Heart (tissue), 3 donors: ENCODE results near the gene EPC2.

DNA sequence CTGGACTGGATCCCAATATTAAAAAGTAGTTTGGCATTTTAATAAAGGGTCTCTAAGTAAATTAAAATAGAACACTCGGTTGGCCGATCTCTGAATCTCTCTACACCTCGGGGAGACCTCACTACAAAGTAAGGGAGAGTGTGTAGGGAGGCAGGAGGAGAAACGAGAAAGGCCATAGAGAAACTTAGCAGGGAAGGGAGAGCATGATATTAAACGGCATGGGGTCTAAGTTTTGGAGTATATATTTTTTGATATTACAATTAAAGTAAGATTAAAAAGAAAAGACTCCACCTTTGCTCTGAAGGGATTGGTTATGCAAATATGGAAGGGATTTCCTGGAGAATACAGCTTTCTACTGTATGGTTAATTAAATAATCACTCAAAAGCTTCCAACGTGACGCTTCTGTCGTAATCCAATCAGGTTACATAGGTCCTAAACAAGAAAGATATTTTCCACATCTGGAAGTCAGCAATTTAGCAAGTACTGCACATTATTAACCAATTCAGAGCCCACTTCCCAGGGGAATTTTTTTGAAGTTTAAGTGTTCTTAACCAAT, 993 bp upstream of the ZEB2 start:
- RAMPAGE, long total RNA, 2 experiments = no peak in any of the 2 experiments

- RAMPAGE, long total RNA, 2 experiments = no peak in any of the 2 experiments
Measured at GRCh38 chr2:144659528-144660252, 139.8 kb upstream of the ZEB2 start.

DNA sequence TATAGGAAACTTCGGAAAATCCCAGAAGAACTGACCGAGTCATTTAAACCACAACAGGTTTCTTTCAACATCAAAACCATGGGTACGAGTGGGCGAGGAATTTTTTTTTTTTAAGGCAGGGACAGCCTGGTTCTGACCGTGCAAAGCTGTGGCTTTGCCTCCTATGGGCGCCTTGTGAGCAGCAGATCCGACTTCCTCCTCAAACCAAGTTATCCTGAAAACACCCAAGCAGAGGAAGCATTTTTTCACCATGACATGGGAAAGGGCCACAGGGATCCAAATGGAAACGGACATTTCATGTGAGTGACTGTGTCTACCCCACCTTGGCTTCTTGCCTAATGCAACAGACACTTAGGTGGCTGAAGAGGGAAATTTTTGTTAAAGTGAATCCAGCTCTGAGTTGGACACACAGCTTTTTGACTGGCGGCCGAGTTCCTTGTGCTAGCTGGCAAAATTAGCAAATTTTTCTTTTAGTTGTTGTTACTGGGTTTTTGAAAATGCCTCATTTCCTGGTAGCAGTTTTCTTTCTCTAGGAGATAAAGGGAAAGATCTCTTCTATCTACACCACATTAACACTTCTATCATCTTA, 487.4 kb upstream of the ZEB2 start:
- RAMPAGE, long total RNA, 2 experiments = no peak in any of the 2 experiments

DNA sequence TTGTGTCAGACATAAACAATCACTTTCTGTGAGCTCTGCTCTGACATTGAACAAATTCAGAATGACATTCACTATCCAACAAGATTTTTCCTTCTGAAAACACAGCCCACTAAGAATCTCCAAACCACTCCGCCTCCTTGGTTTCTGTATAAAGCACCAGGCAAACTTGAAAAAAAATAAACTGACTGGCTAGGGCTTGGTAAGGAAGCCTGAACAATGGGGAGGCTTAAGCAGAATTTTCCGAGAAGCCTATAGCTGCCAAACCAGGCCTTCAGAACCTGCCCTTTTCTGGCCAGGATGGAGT, 529.4 kb upstream of the ZEB2 start:
- RAMPAGE, long total RNA, 2 experiments = no peak in any of the 2 experiments

GRCh38 chr2:145415754-145416225, 895.9 kb upstream of the ZEB2 start:
- RAMPAGE, long total RNA, 2 experiments = no peak in any of the 2 experiments

DNA sequence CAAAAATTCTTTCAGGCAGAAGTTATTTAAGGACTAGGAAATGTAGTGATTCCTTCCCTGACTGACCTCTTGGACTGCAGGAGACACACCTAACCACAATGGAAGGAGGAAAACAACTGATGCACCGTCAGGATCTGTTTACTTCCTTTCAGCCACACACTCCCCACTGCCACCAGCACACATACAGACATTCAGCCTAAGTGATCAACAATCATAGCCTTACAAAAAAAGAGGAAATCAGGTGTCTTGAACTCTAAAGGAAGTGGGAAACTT, 213.6 kb upstream of the ACVR2A start:
- RAMPAGE, long total RNA, 2 experiments = no peak in any of the 2 experiments

DNA sequence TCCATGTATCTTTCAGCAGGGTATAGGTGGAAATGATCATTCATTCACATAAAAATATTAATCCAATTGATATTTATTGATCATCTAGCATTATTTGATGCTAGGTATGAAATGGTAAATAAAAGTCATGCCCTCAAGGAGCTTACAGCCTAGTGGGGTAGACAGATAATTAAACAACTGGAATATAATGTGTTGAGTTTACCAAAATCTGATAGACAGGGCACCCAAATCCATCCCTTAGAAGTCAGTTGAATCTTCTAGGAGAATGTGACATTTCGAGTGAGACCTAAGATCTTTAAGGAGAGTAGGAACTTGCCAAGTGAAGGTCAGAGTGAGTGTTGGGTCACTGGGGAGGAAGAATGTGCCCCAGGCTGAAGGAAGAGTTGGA, 78.9 kb downstream of the MBD5 start:
- RAMPAGE, long total RNA, 2 experiments = no peak in any of the 2 experiments

GRCh38 chr2:148262728-148263706, 242.1 kb downstream of the MBD5 start:
- RAMPAGE, long total RNA, 2 experiments = no peak in any of the 2 experiments

DNA sequence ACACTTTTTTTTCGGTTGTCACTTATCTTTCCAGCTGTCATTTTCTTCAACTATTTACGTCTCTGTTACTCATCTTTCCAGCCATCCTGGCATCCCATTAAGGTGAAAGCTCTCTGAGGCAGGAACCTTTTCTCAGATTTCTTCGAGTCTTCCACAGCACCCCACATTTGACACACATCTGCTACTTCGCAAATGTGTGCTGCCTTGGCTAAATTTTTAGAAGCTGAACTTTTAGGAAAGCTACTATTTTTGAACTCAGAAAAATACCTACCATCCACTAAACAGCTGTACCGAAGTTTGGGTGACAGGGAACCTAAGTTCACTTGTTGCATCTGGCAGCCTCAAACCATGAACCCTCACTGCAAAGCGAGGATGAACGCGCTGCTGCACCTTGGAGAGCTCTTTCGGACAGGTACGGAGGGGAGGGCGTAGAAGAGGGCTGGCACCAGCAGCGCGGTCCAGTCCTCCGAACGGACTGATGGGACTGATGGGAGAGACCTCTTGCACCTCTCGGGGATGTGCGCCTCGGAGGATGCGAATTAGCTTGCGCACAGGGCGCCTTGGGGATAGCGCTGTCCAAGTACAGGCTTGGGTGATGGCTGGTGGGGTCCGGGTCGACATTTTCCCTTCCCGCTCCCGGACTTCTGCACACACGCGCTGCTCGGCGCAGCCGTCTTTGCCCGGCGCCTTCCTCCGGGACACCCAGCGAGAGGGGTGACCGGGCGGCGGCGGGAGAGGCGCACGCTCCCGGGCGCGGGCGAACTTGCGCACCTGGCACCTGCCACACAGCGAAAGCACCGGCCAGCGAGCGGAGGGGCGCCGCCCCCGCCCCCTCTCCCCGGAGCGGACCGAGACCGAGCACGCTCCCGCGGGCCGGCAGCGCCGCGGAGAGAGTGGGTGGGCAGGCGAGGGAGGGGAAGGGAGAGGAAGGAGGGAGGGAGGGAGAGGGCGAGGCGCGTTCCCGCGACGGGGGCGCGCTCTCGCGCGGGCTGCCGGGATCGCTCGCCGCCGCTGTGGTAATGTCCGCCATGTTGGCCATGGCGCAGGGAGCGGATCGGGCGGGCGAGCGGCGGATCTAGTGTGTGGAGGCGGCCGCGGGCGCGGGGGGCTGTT, at the start of gene EPC2:
TSS of gene EPC2 (plus strand) at position 1,016 of the 1,113 bp plus-strand sequence.
- RAMPAGE, long total RNA, 2 experiments = no peak in any of the 2 experiments

DNA sequence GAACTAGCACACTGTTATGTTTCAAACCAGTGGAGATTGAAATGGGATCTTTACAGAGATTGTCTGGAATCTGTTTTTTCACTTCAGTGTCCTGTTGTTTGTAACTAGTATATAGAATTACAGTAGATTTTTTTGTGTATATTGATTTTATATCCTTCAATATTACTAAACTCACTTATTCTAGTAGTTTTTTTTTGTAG, 22.7 kb downstream of the EPC2 start:
- RAMPAGE, long total RNA, 2 experiments = no peak in any of the 2 experiments

DNA sequence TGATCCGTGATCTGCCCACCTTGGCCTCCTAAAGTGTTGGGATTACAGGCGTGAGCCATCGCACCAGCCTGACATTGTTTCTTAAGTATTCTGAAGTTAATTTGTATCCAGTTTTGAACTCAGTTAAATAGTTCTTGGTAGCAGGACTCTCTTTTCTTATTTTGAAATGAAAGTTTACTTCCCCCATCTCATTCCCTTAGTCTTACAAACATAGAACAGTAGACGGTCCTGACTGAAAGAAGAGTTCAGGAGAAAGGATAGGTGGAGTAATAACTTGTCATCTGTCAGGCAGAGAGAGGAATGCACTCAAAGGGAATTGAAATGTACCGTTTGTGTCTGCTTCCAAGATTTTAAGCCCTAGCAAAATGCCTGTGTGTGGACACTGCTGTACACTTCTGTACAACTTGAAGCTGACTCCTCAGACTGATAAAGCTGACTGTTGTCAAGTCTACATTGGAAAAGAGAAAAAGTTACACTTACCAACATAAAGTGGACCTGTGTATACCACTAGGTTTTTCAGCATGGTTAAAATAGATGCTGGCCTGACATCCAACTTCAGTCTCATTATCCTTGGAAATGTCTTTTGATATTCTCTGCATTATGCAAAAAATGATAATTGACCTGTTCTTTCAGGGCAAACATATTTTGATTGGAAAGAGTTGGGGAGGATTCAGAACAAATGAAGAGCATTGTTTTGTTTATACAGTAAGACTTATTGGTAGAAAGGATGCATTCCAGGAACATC, 50.6 kb downstream of the EPC2 start:
- RAMPAGE, long total RNA, 2 experiments = no peak in any of the 2 experiments

- RAMPAGE, long total RNA, 2 experiments = no peak in any of the 2 experiments
Measured at GRCh38 chr2:148705229-148705932, 60.8 kb downstream of the EPC2 start.

- RAMPAGE, long total RNA, 2 experiments = no peak in any of the 2 experiments
Measured at GRCh38 chr2:148998105-148998632, 40.3 kb upstream of the LYPD6B start.

GRCh38 chr2:150166075-150166849, 321.2 kb downstream of the RND3 start:
- RAMPAGE, long total RNA, 2 experiments = no peak in any of the 2 experiments

GRCh38 chr2:150228834-150229165, 258.7 kb downstream of the RND3 start:
- RAMPAGE, long total RNA, 2 experiments = no peak in any of the 2 experiments

DNA sequence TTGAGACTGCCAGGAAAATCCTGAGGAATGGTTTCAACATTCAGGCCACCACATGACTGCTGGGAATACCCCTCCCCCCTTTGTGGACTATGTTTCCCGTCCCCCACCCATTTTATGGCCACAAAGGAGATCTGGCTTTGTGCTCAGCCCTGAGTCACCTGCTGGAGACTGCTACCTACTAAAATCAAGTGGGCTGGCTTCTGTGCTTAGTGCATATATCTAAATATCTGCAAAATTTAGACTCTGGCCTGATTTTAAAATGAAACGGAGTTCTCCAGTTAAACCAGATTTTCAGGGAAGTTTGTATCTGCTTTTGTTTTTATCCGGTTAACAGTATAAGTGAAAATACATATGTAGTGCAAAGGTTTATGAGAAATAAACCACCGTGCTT, 10.0 kb downstream of the RND3 start:
- RAMPAGE, long total RNA, 2 experiments = no peak in any of the 2 experiments

GRCh38 chr2:150485841-150486882, 1.3 kb downstream of the RND3 start:
- RAMPAGE, long total RNA, 2 experiments = no peak in any of the 2 experiments

DNA sequence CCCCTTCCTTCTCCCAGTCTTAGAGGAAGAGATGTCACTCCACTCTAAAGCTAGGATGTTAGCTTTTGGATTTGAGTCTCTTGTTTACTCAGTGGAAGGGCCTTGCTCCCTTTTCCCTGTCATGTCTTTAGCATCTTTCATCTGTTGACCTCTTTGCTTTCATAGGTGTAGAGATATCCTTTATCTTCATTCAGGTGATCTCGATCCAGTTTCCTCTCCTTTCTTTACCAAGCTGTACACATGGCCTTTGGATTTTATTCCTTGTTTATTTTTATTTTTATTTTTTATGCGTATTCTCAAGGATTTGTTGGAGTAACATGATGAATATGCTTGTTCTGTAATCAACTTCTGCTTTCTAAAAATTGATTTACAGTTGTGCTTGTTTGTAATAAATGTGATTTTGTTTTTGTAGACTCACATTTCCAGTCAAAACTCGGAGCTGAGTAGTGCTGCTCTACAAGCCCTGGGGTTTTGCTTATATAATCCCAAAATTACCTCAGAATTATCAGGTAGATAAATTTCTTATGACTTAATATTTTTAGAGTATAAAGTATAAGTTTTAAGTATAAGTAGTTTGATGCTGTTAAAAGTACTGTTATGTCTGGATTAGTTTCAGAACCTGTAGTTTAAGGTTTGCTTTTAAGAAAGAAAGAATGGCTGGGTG, 4.8 kb downstream of the RIF1 start:
- RAMPAGE, long total RNA, 2 experiments = no peak in any of the 2 experiments

DNA sequence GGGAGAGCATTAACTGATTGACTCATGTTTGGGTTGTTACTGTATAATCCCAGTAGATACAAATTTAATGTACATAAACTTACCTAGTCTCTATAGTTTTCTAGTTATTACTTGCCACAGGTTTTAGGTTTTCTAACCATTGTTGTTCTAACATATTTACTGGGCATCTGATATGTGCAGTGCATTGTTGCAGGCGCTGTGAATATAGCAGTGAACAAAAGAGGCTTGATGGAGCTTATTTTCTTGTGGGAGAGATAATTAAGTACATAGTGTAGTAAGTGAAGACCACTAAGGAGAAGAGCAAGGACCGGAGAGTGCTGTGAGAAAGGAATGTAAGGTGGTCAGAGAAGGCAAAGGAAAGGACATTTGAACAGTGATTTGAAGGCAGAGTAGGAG, 11.3 kb downstream of the RIF1 start:
- RAMPAGE, long total RNA, 2 experiments = no peak in any of the 2 experiments

GRCh38 chr2:151637125-151637880, 97.0 kb downstream of the NEB start:
- RAMPAGE, long total RNA, 2 experiments = no peak in any of the 2 experiments